Mesenchymal stem cell of adipose (primary cell): ENCODE results near the genes OR6K3, ACKR1, CFAP45 and ATP1A2.

DNA sequence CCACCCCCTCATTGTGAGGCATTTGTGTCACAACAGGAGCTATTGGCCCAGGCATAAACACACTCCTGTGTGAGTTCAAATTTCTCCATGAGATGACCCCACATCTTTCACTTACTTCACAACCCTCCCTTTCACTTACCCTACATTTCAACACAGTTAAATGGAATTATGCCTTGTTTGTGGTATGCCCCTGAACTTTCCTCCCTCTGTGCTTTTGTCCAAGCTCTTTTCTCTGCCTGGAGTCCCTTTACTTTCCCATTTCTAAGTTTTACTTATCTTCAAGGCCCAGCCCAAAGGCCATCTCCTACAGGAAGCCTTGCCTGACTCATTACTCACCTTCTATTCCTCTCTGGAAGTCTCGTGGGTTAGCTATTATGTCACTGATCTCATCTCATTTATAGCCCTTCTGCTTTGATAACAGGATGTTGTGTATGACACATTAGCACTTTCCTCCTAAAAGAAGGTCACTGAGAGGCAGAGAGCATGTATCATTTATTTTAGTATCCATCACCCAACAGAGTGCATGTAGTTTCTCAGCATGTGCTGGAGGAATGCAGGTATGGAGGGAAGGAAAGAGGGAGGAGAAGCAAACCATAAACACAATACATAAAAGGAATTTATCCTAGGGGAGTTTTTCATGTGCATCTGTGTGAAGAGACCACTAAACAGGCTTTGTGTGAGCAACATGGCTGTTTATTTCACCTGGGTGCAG is 26.1 kb downstream of the SMIM42 start:
- CAGE, long polyA plus RNA = no peak

DNA sequence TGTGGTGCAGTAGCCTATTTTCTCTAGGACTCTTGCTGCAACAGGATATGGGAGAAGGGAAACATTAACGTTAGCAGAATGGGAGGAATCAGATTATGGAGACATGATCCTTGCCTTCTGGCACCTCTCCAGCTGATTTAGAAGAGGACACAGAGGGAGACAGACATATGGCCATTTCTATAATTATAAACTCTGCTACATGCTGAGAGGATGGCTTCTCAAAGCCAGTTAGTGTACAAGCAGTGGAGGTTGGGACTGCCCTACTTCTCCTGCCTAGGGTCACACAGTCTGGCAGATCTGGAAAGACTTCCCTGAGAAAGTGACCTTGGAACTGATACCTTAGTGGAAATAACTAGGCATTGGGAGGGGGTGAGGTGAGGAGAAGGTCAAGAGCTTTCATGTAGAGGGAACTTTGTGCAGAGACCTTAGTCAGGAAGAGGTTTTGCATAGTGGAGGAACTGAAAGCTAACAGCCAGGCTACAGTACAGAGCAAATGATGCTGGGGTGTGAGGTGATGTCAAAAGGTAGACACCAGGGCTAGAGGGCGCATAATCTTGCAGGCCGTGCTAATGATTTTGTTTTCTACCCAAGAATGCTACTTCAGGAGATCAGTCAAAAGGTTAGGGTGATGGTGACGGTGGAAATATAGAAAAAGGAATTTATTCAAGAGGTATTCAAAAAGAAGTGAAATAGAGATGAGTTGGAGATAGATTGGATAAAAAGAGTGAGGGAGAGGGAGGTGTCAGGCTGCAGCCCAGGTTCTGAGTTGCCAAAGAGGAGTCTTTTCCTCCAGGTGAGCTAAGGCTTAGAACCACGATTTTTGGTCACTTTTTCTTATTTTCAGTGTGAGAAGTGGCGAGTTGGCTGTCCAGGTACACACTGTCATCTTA is 1.1 kb upstream of the CD1D start:
- CAGE, long polyA plus RNA = no peak

- CAGE, long polyA plus RNA = no peak
These were observed at the start of gene OR6K3 for GRCh38 chr1:158720534-158721065. OR6K3 (minus strand) TSS chr1:158720720.

- CAGE, long polyA plus RNA = no peak
These were observed 2.2 kb downstream of the MNDA start for GRCh38 chr1:158833370-158833670.

- CAGE, long polyA plus RNA = no peak
These were observed 3.6 kb downstream of the PYDC5 start for GRCh38 chr1:158998915-158999328.

- CAGE, long polyA plus RNA = no peak
These were observed 2.0 kb downstream of the PYDC5 start for GRCh38 chr1:159000491-159001037.

DNA sequence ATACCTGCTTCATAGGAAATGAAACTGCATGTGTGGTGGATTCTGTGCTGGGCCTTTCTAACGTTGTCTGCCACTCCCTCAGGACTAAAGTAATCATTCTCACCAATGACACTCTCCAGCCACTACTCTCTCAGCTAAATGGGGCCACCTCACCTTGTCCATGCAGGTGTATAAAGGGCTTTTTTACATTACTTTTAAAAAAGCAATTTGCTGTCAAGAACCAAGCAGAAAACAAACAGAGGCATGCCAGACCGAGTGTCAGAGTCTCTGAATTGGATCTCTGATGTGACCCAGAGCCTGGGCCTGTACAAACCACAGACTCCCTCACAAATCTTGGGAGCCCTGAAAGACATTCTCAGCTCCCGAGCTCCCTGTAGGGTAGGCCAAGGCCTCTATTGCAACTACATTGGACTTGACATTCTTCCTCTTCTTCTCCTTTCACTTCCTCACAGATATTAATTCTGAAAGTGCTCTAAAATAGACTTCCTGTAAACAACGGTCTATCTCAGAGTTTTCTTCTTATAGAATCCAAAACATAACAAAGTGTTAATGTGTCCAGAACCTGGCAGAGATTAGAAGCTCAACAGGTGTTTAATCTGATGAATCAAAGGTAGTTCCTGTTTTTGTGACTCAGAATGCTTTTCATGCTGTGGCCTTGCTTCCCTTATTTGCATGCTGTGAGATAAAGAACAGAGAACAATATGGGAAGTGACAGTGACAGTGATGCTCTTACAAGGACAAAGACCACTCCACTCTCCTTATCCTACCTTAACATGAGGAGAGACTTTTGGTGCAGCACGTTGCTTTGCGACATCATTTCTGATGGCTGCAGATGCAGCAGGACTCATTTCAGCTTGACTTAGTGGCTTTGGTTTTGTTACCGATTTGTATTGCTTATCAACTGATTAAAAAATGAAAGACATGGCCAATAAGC is 8.5 kb downstream of the AIM2 start:
- CAGE, long polyA plus RNA = no peak

DNA sequence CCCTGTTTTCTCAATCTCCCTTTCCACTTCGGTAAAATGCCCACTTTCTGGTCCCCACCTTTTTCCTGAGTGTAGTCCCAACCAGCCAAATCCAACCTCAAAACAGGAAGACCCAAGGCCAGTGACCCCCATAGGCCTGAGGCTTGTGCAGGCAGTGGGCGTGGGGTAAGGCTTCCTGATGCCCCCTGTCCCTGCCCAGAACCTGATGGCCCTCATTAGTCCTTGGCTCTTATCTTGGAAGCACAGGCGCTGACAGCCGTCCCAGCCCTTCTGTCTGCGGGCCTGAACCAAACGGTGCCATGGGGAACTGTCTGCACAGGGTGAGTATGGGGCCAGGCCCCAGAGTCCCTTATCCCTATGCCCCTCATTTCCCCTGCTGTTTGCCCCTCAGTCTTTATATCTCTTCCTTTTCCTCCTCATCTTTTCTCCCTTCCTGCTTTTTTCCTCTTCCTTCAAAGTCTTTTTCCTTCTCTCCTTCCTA is at the start of gene ACKR1:
ACKR1 (plus strand) TSS at position 215 of the 481 bp plus-strand sequence.
- CAGE, long polyA plus RNA = no peak

DNA sequence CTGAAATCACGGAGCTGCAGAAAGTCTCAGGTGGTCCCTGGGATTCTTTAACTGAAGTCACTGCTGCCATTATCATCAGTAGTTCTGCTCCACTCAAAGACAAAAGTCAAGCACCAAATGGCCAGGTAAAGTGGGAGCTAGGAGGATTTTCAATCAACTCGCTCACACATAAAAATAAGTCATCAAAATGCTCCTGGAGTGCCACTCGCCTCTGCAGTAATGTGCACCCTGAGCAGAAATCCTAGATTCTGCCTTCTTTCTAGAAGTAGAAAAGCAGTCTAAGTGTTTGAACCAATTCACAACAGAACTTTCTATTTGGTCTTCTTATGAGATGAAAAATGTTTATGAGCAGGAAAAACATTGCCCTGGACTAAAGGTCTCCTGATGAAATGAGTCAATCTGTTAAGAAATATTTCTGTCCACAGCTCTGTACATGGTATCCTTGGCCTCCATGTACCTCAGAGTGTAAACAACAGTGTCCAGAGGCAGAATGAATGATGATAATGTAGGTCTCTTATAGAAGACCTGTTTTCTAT is 6.3 kb upstream of the APCS start:
- CAGE, long polyA plus RNA = no peak

DNA sequence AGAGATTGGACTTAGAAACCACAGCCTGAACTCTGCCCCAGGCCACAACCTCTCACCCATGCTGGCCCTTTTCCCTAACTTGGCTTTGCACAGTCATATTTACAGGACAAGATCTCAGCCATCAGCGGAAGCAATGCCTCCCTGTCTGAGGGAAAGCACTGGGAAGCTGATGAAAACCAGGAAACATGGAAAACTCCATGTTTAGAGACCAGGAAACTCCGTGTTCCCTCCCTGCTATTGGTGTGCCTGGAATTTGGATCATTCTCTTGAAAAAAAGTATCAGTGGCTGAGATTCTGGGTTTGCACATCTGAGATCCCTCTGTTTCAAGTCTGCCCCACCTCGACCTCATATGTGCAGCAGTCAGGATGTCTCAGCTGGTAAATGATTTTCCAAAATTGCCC is 8.7 kb downstream of the CRP start:
- CAGE, long polyA plus RNA = no peak

DNA sequence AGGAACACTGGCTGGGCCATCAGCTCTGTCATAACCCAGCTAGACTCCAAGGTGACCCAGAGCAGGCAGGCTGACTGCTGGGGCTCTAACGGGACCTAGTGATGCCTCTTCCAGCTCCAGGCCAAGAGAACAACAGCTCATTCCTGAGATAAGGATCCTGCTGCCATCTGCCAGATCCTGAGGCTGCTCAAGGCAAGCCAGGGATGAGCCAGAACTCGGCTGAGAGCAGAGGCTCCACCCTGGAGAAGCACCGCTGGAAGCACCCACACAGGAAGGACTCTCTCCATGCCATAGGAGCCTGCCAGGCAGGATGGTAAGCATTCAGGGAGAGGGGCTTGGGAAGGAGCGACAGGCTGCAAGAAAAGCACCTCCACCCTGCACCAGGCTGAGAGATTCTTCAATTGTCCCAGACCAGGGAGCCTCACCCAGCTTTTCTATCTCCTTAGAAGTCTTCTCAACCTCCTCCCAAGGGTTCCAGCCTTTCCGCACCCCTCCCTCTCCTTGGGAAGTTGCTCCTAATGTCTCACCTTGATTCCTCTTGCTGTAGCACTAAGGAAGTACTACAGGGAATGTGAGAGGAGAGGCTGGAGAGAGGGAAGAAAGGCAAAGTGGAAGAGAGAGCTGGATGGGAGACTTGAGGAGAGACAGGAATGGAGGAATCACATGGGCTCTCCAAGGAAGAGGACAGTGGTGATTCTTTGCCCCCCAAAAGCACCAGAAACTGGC is 1.8 kb downstream of the VSIG8 start:
- CAGE, long polyA plus RNA = no peak

GRCh38 chr1:159889871-159890389 is 10.0 kb downstream of the CFAP45 start:
- CAGE, long polyA plus RNA = no peak

- CAGE, long polyA plus RNA = no peak
These were observed at the start of gene CFAP45 for GRCh38 chr1:159899956-159900911. CFAP45 (minus strand) TSS chr1:159900165.

DNA sequence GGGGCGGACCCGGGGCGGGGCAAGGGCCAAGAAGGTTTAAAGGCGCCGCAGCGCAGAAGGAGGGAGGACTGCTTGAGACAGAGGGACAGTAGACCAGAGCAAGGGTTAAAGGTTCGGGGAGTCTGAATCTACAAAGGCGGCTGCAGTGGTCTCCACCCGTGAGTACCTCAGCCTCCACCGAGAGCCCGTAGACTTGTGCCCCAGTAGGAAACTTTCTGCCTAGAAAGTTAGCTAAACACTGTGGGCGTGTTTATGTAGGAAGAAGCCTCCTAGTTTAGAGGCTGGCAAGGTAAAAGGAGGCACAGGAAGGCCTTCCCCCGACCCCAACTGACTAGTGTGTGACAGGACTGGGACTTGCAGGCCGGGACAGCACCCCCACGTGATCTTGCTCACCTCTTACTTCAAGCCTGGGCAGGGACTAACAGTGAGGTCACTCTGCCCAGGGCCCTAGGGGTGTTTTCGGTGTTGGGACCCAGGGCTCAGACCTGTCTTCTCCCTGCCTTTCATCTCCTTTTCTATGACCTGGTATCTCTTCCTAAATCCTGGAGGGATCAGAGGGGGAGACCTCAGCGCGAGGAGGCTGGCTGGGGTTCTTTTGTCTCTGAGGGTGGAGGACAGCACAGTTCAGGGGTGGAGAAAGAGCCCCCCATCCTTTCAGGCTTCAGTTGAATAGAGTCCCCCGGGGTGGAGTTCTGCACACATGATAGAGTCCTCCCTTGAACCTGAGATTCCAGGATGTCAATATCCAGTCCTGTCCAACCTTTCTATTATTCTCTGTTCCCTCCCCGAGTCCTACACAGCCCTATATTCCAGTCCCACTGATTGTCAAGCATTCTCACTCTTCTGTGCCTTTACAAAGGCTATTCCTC is 483 bp upstream of the TAGLN2 start:
- CAGE, long polyA plus RNA = no peak

DNA sequence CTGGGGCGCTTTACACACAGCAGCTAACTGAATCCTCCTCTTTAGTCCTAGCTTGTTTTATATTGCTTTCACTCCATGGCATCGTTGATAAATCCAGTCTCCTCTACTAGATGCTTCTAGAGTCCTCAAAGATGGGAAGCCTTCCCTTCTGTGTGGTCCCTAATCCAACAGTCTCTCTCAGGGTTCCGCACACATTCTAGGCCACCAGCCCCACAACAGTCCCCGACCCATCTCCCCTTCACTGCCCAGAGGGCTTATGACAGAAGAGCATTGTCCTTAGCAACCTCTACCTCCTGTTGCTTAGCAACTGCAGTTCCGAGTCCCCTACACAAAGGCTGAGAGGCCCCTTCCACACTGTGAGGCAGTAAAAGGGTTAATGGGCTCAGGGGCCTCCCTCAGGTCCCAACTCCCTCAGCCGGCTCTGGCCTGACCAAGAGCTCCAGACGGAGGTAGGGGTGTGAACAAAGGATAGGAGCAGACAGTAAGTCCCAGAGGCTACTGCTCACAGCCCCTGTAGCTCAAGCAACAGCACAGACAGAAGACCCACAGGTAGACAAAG is 4.3 kb downstream of the IGSF9 start:
- CAGE, long polyA plus RNA = no peak

GRCh38 chr1:160084057-160084641 is 2.8 kb downstream of the KCNJ9 start:
- CAGE, long polyA plus RNA = no peak

DNA sequence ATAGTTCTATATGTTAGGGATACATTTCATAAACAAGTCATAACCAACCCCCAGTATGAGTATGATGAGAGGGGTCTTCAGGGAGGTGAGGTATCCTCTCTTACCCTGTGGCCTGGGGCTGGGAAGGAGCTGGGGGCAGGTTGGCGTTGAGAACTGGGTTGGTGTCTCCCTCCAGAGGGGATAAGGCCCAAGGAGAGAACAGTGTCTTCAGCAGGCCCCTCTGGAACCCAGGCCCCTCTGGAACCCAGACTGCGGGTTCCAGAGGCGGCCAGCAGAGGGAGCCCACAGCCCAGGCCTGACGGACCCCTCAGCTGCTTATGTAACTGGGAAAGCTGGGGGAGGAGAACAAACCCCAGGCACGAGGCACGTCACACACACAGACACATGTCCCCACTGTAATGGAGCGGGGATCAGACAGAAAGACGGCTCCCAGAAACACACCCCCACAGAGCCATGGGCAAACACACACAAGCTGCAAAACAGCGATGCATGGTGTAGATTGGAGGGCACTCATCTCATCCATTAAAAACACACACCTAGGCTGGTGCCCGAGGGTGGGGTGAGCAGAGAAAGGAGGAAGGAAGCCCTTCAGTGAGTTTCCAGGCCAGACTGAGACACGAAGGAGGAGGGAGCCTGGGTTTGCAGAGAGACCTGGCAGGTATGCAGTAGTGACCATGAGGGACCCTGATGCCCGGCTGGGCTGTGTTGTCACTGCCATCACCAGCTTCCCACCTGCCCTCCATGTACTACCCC is 2.6 kb upstream of the IGSF8 start:
- CAGE, long polyA plus RNA = no peak

- CAGE, long polyA plus RNA = no peak
These were observed 1.5 kb upstream of the ATP1A2 start for GRCh38 chr1:160113844-160114612.

DNA sequence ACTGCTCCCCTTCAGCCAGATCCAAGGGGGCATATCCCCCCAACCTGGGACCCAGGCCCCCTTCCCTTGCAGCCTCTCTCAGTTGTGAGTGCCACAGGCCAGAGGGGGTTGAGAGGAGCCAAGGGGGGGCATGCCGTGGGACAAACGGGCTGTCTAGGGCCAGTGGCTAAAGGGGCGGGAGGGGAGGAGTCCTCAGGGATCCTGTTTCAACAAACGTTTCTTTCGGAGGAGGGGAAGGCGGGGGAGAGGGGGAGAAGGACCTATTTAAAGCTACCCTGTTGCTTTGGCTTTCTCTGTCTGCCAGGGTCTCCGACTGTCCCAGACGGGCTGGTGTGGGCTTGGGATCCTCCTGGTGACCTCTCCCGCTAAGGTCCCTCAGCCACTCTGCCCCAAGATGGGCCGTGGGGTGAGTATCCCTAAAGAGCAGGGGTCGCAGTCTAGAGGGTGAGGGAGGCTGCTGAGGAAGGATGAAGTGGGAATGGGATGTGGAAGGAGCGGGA is at the start of gene ATP1A2:
ATP1A2 (plus strand) TSS at position 292 of the 500 bp plus-strand sequence.
- CAGE, long polyA plus RNA = no peak

DNA sequence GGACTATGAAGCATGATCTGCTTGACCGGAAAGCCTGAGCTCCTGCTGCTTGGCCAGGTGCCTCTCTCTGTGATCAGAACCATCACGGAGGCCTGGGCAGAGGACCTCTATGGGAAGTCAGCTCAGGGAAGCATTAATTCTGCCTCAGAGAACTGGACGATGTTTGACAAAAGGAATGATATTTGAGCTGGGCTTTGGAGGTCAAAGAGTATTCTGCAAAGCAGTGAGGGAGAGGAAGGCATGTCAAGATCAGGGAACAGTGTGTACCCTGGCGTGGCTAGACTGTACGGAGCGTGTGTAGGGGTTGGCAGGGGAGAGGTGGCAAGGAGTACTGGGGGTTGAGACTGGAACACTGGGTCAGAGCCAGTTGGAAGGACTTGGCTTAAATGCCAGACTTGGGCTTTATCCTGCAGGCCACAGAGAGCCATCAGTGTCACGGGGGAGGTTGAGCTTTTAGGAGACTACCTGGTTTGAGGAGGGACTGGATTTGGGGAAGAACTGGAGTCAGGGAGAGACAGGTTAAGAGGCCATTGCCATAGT is 16.4 kb downstream of the ATP1A2 start:
- CAGE, long polyA plus RNA = no peak